Gallbladder (tissue), 1 donor: Measurements from ENCODE around the gene NFIB.

GRCh38 chr9:13037795-13038501 is 241.5 kb downstream of the MPDZ start:
- PRO-cap = no peak

- PRO-cap = no peak
These were observed 139.8 kb downstream of the MPDZ start for GRCh38 chr9:13139481-13140380.

GRCh38 chr9:13209704-13209984 is 69.8 kb downstream of the MPDZ start:
- PRO-cap = no peak

DNA sequence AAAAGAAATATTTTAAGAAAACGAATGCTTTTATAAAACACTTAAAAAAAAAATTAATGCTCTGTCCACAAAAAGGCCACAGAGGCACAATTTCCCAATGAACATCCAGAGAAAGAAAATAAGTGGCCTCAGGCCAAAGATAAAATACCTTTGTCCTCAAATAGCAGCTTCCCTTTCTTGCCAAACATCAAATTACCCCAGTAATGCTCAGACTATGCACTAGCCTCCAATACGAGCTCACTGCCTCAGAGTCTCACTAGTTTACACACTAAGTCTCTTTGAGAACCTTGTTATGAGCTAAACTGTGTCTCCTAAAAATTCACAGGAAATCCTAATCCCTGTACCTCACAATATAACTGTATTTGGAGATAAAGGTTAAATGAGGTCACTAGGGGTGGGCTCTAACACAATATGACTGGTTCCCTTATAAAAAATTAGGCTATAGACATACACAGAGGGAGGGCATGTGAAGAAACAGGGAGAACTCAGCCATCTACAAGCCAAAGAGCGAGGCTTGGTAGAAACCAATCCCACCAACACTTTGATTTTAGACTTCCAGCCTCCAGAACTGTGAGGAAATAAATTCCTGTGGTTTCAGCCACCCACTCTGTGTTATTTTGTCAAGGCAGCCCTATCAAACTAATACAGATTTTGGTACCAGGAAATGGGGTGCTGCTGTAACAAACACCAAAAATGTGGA is 4.5 kb downstream of the MPDZ start:
- PRO-cap = no peak

DNA sequence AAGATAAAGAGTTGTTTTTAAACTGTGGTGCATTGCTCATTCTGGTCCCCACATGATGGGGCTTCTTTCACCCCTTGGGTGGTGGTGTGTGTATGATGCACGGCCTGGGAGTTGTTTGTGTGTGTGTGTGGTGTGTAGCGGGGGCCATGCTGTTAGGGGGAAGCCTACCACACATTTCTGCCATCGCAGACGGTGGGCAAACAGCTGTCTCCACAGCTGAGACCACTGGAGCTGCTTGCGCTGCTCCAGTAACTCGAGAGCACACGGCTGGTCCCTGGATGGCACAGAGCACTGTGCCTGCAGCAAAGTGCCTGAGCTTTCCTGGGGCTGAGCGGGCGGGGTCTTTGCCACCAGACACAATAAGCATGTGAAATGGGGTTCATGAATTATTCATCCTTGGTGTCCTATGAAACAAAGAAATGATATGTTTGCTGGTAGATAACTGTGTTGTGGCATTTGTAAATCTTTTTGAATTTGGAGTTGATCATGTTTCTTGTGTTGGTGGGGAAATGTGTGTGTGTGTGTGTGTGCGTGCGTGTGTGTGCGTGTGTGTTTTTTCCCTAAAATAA is 151.6 kb upstream of the MPDZ start:
- PRO-cap = no peak

GRCh38 chr9:13487873-13488341 is 208.4 kb upstream of the MPDZ start:
- PRO-cap = no peak

DNA sequence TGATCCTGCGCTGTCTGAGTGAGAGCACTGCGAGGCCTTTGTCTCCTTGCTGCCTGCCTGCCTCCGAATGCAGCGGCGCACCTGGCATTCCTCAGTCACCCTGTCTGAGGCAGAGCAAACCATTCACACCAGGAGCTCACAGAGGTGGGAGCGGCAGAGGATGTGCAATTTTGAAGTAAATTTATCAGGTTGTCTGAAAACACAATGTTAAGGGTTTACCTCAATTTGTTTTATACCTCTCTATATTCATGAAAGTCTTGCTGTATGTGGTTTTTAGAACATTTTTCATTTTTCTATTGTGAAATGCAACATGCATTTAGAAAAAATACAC is 234.7 kb upstream of the MPDZ start:
- PRO-cap = no peak

DNA sequence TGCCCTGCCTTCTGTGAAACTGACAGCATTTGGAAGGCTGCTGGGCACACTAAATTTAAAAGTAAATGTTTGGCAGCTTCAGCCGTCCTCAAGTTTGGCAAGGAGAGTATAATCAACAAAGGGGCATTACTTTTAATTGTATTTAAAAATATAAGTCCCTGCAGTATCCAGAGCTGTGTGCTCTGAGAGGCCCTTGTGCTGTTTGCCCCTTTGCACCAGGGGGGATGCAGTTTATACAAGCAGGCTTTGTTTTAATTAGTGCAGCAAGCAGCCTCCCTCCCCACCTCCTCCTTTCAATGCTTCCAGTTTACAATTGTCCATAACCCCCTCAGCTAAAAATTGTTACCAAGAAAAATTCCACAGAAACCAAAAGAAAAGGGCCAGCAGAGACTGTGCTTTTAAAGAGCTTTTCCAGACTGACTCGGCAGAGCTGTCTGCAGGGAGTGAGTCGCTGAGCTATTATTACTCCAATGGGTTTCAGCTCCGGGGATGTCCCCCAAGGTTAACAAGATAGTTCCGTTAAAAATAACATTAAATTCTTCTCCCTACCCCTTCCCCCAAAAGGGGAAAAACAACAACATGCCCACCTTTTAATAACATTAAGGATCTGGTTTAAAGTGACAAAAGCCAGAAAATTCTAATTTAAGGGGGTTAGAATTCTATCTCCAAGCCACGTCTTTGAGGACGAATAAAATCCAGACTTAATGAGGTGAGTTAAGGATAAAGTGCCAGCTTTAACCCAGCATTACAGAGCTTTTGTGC is 328.6 kb upstream of the MPDZ start:
- PRO-cap = no peak

DNA sequence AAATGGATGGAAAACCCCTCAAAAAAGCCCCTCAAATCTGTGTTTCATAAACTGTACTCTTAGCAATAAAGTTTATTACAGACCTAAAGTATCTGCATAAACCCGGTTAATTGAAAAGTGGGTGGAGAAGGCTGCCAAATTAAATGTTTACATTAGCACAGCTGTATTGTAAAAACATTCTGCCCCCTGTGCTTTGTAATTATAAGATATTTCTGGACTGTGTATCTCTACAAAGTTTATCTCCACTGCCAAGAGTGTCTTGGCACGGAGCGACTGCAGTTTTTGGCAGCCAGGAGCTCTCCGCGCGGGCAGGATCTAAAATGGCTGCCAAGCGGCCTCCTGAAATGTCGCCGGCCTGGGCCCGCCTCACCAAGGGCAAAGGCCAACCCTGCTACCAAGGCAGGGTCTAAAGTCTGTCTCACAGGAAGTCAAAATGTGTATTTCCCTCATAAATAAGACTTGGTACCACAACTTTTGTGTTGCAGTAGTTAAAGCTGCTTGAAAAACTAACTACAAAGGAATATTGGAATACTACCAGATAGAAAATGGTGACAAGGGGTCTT is 110.6 kb downstream of the NFIB start:
- PRO-cap = no peak

DNA sequence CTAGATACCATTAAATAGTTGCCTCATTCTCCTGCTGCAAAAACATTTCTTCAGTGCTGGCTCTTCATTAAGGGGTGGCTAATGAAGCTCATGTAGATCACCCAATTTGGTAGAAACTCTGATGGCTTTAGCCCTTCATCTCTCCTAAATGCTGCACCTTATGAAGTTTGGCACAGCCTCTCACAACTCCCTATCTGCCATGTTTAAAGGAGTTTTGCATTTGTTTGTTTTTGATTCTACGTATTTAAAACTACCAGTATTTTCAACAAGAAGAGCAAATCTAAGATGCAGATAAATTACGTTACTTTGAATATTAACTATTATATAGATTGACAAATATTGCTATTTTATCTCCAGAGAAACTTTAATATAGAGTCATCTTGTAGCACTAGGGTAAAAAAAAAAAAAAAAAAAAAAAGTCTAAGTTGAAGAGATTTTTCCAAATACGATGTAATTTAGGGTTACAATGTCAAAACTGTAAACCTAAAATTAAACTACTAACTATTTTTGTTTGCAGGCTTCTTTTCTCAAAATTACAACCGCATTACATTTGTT is 94.9 kb downstream of the NFIB start:
- PRO-cap = no peak

GRCh38 chr9:14309337-14309904 is 4.5 kb downstream of the NFIB start:
- PRO-cap = bidirectional peak, plus-strand start at chr9:14309630, minus-strand start at chr9:14309413

- PRO-cap = bidirectional peak, plus-strand start at chr9:14313744, minus-strand start at chr9:14313648; bidirectional peak, plus-strand start at chr9:14314256, minus-strand start at chr9:14314141
These were observed at the start of gene NFIB for GRCh38 chr9:14313420-14314205. Gene NFIB, minus strand, starts transcription at chr9:14314141.

- PRO-cap = unidirectional peak, plus-strand start at chr9:14315979
These were observed 2.0 kb upstream of the NFIB start for GRCh38 chr9:14315882-14316452.

- PRO-cap = no peak
These were observed 32.2 kb upstream of the NFIB start for GRCh38 chr9:14345881-14346805.

- PRO-cap = bidirectional peak, plus-strand start at chr9:14347309, minus-strand start at chr9:14347108
These were observed 33.0 kb upstream of the NFIB start for GRCh38 chr9:14346806-14347435.

DNA sequence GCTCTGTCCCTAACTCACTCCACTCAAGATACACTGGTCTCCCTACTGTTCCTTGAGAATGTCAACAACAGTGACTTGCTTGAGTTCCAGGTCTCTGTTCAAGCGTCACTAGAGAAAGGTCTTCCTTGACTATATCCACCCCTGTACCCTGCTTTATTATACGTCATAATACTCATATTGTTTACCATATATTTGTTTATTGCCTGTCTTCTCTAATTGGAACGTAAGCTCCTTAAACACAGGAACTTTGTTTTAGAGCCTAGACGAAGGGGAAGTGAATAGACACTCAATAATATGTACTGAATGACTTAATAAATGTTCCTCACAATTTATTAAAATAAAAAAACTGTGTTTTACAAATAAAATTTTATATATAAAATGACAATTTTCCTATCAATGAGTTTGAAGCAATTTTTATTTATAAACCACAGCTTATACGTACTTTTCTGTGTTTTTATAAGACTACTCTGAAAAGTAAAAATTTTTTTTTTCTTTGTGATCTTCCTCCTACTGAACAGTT is 44.7 kb downstream of the ZDHHC21 start:
- PRO-cap = no peak

DNA sequence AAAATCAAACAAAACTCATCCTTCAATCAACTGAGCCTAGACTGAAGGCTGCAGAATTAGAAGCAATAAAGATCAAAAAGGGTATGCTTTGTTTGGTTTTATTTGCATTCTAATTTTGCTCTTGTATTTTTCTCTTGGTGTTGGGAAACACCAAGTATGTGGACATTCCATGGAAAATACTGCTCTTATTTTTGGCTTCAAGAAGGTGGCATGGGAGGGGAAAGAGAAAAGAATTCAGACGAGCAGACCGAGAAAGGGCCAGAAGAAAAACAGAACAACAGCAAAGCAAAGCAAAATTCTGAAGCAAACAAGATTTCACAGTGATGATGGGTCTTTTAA is 27.0 kb downstream of the FREM1 start:
- PRO-cap = no peak

GRCh38 chr9:14993030-14993823 is 83.0 kb upstream of the FREM1 start:
- PRO-cap = bidirectional peak, plus-strand start at chr9:14993344, minus-strand start at chr9:14993146

GRCh38 chr9:15467995-15469105 is 42.4 kb downstream of the PSIP1 start:
- PRO-cap = no peak

DNA sequence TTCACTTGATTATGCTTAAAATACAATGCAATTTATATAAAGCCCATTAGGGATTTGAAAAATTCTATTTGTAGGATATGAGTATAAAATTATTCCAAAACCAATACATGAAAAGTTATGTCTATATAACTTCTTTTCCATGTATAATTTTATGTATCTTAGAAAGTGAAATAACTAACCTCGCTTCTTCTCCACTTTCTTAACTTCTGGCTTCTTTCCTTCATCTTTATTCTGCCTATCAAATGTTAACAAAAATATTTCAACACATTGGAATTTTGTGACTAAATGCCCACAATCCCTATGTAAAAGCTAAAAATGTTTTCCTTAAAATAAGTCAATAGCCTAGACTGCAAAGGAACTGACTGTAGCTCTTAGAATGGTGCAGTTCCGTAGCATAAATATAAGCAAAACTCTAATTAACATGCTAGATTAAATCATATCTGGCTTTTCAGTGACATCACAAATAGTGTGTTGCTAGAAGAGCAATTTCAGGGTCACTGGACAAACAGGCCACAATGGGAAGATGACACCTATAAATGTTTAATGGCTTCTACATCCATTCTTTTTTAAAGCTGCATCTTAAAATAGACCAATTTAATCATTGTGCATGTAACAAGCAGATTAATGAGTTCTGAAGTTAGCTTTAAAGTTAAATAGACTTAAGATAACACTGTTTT is 40.9 kb downstream of the PSIP1 start:
- PRO-cap = no peak